Vagina (tissue), 1 donor: ENCODE measurements around a stretch of chr22.

- PRO-cap, result no peak
- RAMPAGE, long total RNA, result no peak
Measured at GRCh38 chr22:39282360-39282547, 37.2 kb downstream of the RPL3 start.

GRCh38 chr22:39290363-39291226 is 28.8 kb downstream of the RPL3 start:
- PRO-cap, result no peak
- RAMPAGE, long total RNA, result no peak

DNA sequence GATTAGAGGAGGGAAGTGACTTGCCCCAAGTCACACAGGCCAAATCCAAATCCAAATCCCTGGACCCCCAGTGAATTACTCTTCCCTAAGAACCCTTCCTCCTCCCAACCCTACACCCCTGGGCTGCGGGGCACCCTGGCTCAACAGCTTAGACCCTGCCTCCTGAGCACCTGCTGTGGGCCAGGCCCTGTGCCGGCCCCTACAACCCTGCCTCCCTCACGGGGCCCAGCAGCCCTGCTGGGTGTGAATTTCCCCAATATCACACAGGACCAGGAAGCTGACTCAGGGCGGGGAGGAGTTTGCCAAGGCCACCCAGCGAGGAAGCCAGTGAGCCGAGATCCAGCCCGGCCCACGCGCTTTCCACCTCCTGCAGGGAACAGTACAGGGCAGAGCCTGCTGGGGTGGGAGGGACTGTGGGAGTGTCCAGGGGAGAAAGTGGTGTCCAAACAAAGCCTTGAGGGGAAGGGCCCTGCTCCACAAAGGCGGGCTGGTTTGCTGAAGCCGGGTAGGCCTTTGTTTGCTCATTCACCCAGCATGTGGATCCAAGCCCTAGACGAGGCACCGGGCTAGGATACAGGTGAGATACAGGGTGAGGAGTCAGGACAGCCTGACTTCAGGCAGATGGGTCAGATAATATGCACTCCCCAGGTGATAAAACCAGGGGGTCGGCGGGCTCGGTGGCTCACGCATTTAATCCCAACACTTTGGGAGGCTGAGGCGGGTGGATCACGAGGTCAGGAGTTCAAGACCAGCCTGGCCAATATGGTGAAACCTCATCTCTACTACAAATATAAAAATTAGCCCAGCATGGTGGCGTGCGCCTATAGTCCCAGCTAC is 26.8 kb downstream of the RPL3 start:
- PRO-cap, result bidirectional peak, plus-strand start at position 479 of the sequence, minus-strand start at position 245 of the sequence
- RAMPAGE, long total RNA, result no peak

GRCh38 chr22:39297280-39298718 is 21.6 kb downstream of the RPL3 start:
- PRO-cap, result no peak
- RAMPAGE, long total RNA, result no peak

DNA sequence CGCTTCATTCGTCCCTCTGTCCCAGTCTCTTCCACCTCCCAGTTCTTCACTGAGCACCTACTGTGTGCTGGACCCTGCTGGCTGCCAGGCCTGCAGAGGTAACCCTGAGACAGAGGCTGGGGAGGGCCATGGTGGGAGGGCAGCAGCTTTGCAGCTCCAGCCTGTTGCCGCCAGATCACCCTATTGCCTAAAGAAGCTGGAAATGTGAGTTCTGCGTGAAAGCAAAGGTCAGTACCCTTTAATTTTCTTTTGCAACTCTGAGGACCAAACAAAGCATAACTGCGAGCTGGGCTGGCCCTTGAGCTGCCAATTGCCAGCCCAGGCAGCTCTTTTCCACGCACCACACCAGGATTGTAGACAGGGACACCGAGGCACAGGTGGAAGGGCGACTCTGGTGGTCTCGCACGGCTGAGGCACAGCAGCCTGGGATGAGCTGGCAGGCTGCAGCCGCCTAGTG is 15.1 kb downstream of the RPL3 start:
- PRO-cap, result no peak
- RAMPAGE, long total RNA, result no peak

GRCh38 chr22:39309875-39310652 is 9.4 kb downstream of the RPL3 start:
- PRO-cap, result no peak
- RAMPAGE, long total RNA, result no peak

DNA sequence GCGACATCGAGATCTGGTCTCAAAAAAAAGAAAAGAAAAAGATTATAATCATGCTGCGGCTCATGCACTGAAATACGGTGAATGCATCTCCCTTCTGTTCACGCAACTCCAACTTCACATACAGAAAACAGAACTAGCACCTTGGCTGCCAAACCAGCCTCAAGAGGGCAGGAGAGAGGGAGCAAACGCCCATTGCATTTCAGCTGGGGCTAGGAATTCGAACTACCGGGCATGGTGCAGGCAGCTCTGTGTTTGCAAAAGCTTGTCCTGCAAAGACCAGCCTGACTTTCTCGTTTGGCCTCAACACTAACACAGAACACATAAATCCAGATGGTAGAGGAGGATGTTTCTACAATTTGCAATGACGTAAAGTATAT is 6.3 kb upstream of the SYNGR1 start:
- PRO-cap, result no peak
- RAMPAGE, long total RNA, result no peak

DNA sequence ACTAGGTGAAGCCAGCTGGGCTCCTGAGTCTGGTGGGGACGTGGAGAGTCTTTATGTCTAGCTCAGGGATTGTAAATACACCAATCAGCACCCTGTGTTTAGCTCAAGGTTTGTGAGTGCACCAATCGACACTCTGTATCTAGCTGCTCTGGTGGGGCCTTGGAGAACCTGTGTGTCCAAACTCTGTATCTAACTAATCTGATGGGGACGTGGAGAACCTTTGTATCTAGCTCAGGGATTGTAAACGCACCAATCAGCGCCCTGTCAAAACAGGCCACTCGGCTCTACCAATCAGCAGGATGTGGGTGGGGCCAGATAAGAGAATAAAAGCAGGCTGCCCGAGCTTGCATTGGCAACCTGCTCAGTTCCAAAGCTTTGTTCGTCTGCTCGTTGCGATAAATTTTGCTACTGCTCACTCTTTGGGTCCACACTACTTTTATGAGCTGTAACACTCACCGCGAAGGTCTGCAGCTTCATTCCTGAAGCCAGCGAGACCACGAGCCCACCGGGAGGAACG is 8.3 kb downstream of the SYNGR1 start:
- PRO-cap, result no peak
- RAMPAGE, long total RNA, result no peak

- PRO-cap, result no peak
- RAMPAGE, long total RNA, result no peak
Measured at GRCh38 chr22:39434086-39434872, 22.5 kb upstream of the MGAT3 start.

DNA sequence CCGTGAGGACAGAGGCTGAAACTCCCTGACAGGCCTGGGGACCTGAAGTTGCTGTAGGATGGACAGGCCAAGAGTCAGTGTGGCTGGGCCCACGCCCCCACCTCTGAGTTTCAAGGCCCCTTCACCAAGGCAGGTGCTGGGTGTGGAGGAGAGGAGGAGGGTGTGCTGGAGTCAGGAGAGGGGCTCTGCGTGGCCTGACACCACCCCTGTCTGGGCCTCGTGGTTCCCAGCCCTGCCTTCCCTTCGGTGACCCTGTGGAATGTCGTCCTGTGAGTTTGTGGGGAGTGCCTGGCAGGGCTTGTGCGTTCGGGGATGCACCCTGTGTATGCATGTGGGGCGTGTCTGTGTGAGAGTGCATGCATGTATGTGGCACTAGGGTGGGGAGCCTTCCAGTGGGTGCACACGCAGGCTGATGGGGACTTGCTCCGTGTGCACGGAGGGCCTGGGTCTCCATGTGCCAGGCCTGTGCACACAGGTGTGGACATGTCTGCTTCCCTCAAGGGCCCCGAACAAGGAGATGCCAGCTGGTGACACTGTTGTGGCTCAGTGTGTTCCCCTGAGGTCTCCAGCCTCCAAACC is 8.3 kb upstream of the MGAT3 start:
- PRO-cap, result no peak
- RAMPAGE, long total RNA, result no peak

DNA sequence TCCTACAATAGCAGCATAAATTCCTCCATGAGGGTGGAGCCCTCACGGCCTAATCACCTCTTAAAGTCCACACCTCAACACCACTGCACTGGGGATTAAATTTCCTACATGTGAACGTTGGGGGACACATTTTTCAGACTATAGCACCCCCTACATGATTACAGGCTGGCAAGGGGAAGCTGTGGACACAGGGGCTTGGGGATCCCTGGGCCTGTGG is 16.5 kb downstream of the MGAT3 start:
- PRO-cap, result no peak
- RAMPAGE, long total RNA, result no peak

DNA sequence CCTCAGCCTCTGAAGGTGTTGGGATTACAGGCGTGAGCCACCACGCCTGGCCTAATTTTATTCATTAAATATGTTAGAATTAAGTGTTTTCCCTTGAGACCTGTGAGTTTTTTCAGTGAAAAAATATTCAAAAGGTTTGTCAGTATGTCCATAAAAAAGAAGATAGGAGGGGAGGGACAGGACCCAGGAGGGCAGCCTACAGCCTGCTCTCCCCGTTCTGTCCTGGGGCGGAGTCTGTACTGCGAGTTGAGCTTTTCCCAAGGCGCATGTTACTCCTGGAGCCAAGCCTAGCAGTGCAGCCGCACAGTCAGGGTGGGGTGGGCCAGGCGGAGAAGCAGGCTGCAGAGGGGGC is 15.4 kb upstream of the MIEF1 start:
- PRO-cap, result no peak
- RAMPAGE, long total RNA, result no peak

DNA sequence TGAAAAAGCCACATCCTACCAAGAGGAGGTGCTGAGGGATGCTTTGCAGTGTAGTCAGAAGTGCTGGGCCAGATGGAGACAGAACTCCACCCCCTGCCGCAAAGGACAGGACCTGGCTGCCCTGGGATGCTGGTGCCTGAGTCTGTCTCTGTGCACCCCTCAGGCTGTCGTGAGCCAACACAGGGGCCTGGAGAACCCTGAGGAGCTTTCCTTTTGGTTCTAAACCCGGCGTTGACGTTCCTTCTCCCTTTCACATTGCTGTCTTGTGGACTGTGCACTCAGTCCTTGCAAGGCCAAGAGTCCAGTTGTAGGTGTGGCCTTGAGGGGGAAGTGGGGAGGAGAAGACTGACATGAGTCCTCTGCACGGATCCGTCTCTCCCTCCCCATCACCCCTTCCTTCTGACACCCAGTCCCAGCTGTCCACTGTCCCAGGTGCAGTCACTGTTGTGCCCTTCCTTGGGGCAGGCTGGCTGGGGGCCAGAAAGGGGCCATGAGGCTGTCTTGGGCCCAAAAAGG is 12.6 kb upstream of the MIEF1 start:
- PRO-cap, result no peak
- RAMPAGE, long total RNA, result no peak

GRCh38 chr22:39946483-39946704 is 13.8 kb upstream of the TMA7B start:
- PRO-cap, result no peak
- RAMPAGE, long total RNA, result no peak

DNA sequence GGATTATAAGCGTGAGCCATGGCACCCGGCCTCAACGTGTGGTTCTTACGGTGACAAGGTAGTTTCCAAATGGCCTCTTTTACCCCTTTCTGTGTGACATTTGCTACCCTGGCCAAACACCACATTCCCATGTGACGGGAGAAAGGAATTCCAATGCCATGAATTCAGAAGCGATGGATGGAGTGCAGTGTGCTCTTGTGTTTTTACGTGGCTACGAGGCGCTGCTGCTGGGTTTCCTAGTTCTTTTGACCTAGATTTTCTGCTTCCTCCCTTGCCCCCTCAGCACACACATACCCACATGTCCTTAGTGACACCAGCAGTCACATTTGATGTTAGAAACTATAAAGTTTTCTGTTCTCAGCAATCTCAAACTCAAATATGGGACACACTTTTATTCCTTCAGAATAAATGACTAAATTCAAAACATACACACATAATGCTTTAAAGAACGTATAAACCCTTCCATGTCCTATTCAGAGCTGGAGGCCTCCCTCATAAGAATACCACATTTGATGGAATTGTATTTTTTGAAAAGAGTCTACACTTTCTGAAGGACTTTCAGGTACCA is 7.8 kb upstream of the TMA7B start:
- PRO-cap, result no peak
- RAMPAGE, long total RNA, result no peak

GRCh38 chr22:39988544-39989184 is 6.1 kb upstream of the FAM83F start:
- PRO-cap, result no peak
- RAMPAGE, long total RNA, result no peak

GRCh38 chr22:40009500-40009793 is 14.7 kb downstream of the FAM83F start:
- PRO-cap, result no peak
- RAMPAGE, long total RNA, result no peak

DNA sequence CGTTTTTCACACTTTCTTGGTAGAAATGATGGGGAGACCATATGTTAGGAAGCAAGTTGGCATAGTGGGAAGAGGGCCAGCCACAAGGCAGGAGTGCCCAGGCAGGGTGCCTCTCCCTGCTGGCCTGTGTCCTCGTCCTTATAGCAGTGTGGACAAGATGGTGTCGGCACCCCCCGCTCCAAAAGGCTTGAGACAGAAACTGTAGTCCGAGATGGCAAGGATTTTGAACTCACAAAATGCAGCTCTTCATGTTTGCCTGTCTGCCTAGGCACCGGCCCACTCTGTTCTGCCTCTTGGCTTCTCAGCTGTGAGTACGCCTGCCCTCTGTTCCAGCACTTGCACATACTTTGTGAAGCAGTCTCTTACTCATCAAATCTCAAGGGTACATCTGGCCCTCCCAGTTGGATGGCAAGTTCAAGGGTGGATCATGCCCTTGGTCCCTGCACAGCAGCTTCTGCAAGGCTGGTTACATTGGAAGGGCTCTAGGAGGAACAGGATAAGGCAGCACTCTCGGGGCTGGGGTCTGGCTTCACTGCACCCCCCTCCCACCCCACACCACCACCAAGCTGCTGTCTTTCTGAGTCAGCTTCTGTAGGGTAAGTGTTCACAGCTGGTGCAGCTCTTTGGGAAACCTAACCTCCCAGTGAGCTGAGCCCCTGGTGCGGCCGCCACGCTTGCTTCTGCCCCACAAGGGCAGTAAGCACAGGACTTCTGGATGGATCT is 37.0 kb downstream of the FAM83F start:
- PRO-cap, result no peak
- RAMPAGE, long total RNA, result no peak

DNA sequence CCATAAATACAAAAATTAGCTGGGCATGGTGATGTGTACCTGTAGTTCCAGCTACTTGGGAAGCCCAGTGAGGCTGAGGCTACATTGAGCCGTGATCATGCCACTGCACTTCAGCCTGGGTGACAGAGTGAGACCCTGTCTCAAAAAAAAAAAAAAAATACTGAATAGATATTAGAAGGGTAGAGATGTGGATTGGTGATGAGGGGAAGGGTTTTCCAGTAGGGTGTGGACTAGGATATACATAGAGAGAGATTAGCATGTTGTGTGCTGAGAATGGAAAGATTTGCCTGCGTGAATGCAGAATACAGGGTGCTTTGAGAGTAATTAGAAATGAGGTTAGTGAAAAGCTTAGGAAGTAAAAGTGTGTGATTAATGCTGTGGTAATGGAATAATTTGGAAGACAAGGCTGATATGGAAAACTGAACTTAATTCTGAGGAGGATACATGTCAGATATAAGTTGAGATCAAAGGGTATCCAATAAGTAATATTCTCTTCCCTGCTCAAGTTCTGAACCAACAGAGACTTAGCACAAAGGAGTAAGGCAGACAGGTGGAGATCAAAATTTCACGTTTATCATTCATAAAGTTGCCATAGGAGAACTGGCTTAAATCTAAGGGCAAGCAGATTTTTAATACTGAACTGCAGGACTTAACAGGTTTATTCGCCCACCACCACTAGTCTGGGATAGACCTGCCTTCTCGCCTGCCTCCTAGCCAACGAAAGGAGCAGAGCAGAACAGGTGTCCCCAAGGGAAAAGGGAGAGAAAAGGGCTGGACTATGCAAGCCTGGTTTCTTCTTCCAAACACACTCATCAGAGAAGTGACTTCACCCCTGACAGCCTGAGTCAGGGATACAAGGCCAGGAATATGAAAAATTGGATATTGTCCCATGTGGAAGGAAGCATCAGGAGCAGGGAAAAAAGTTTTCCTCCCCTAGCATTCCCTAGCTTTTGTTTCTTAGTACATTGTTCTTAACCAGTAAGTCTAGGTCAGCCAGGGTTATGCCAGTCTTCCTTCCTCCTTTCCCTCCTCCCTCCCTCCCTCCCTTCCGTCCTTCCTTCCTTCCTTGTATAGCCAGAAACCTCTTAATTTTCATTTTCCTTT is 57.2 kb upstream of the TNRC6B start:
- PRO-cap, result no peak
- RAMPAGE, long total RNA, result no peak

- PRO-cap, result unidirectional peak, minus-strand start at chr22:40178808
- RAMPAGE, long total RNA, result no peak
Measured at GRCh38 chr22:40178165-40178963, 639 bp downstream of the TNRC6B start.